Neural cell (in vitro differentiated cells): ENCODE measurements around the gene OR6N2.

GRCh38 chr1:156725345-156726511 is 2.5 kb upstream of the METTL25B start:
- RAMPAGE, long total RNA = no peak

- RAMPAGE, long total RNA = no peak
Measured at GRCh38 chr1:156746976-156747778, 4.3 kb downstream of the HDGF start.

DNA sequence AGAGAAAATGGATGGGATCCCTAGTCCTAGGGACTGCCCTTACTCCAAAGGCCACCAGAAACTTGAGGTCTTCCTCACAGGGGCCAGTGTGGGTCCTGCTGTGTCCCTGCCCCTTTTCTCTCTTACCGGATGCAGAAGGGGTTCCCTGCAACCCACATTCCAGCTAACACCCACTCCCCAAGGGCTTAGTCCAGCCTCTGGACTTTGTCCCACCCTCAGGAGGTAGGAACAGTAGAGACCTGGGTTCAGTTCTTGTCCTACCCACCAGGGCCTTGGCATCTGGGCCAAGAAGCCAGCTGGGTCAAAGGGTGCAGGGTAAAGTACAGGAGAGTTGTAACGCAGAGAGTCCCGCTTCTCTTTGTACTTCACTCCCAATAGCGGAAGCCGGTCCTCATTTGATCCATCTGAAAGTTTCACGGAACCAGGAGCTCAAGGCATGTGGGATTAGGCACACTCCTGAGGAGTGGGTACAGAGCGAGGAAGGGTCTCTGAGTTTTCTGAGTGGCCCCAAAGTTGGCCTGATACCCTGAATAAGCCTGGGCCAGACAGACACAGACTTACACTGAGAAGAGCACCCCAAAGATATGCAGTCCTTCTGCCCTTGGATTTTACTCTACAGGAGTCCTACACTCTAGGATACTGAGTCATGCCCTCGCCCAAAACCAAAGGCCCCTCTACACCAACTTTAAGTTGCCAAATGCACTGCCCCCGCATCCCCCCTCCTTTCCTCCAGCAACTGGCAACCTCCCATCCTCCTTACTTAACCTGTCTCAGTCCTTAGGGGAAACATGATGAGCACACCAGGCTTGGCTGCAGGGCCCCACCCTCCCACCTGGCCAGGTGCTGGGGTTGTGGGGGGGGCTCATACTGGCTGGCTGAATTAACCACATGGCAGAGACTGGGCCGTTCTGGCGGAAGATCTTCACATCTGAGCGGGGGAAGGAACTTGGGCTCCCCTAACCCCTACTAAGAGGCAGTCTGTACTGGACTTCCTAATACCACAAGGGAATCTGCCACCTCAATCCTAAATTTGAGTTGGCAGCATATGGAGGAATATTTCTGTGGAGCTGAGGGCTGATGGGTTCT is 1.5 kb downstream of the HDGF start:
- RAMPAGE, long total RNA = no peak

DNA sequence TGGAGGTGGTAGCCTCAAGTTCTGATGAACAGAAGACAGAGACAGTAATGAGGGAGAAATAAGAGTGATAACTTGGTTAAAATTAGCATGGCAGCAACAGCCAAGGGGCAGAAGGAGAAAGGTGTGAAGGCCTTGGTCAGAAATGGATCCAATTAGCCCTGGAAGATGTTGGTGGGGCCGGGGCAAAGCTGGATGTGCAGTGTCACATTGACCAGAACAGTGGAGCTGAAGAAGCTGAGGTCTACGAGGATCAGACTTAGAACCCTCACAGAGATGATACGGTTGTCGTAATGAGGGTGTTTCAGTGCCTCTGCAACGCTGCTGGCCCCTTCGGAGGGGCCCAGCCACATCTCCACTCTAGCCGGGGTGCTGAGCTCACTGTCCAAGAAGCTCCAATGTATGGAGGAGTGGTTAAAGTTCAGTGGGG is 14.2 kb downstream of the SH2D2A start:
- RAMPAGE, long total RNA = no peak

- RAMPAGE, long total RNA = no peak
Measured at GRCh38 chr1:156848659-156849100, 10.2 kb downstream of the INSRR start.

GRCh38 chr1:157025950-157026421 is 19.6 kb downstream of the ARHGEF11 start:
- RAMPAGE, long total RNA = no peak

DNA sequence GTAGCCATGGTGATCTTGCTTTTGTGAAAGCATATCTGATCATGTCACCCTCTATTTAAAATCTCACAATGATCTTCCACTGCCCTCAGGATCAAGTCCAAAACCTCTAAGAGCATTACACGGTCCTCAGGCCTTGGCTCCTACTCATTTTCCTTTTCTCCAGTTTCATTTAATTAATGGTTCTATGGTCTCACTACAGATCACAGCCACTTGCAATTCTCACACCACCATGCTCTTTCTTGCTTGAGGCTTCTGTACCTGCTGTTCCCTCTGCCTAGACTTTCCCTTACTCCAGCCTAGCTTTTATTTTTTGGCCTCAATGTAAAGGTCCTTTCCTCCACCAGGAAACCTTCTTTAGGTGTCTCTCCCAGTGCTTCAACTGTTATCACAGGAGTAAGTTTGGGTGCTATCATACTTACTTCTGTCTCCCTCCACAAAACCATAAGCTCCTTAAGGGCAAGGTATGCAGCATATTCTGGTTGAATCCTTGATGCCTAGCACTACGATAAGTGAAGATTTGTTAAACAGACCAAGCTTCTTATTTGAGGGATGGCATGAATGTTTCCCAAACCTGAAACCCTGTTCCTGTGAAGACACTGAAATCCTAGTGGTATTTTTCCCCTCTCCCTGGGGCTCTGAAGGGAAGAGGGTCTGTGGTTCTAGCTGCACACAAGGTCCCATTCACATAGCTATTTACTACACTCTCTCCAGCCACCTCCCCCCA is 11.9 kb downstream of the ARHGEF11 start:
- RAMPAGE, long total RNA = no peak

- RAMPAGE, long total RNA = no peak
Measured at GRCh38 chr1:157274654-157275990, 136.9 kb upstream of the ETV3 start.

- RAMPAGE, long total RNA = no peak
Measured at GRCh38 chr1:157965839-157966433, 27.5 kb upstream of the KIRREL1 start.

DNA sequence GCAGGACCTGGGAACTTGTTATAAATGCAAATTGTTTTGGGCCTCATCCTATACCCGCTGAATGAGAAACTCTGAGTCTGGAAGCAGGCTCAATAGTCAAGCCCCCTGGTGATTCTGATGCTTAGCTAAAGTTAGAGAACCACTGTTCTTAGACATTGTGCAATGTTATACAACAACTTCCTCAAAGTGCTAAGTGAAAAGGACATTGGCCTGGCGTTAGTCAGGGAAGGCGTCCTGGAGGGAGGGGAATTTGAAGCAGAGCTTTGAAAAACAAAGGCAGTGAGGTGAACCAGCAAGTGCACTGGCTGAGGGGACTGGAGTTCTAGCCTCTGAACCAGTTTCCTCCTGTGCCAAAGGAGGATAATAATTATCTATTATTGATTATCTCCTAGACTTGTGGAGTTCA is 5.1 kb downstream of the CD1D start:
- RAMPAGE, long total RNA = no peak

DNA sequence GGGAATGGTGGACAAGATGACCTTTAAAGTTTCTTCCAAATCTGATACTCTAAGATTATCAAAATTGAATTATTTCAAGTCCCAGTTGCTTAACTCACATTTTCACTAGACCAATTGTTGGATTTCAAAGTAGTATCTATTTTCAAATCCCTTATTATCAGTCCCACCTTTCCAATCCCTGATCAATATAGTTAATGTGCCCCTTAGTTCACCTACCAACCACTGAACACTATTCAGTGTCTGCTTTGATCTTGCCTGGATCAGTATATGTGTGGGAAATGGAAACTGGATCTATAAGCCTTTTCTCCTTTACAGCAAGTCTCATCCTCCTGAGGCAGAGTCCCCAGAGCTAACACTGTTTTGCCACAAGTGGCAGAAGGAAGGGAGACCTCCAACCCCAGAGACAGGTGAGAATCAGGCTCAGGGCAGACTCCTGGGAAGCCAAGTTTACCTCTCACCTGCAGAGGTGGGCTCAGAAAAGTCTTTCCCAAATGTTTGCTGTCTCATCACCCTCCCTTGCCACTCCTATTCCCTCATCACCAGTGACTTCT is at the start of gene OR6N2:
OR6N2 (minus strand) TSS at position 251 of the 551 bp plus-strand sequence.
- RAMPAGE, long total RNA = no peak

GRCh38 chr1:159014592-159015277 is 5.0 kb downstream of the IFI16 start:
- RAMPAGE, long total RNA = no peak

DNA sequence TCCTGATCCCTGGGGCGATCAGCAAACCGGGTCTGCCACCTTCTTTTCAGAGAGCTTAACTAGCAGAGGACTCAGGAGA is 93 bp downstream of the AIM2 start:
- RAMPAGE, long total RNA = no peak

DNA sequence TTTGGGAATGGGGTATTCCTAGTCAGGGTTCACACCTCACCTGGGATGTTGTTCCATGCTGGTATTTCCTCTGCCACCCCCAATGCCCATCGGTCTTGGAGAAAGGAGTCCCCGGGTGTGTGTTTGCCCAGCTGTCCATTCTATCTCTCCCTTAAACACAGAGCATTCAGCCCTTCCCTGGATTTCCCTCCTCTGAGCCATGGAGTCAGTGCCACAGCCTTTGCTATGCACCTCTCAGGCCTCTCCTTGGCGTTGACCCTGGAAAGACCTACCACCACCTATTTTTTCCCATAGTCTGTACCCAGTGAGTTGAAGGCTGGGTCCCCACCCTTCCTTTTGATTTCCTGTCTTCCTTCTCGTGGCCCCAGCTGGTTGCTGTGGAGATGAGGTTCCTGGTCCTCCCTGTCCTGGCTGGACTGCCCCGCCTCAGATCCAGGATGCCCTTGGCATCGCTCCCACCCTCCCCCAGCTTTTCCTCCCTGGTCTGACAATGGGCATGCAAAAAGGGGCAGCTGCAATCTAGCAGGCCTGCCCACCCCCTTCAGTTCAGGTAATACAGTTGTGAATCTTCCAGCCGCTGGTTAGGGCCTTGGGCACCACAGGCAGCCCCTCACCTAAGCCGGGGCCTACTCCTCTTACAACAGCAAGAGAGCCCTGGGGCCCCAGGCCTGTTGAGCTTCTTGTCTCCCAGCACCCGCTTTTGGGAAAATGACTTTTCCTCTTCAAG is 2.3 kb upstream of the ACKR1 start:
- RAMPAGE, long total RNA = no peak

DNA sequence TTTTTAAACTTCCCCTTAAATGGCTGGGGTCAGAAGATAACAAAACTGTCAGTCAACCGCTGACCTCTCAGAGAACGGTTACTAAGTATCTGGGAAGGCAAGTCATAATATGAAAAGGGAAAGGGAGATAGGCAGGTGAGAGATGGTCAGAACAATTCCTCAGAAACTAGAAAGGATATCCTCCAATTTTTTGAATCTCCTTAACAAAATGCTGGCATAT is 20.6 kb upstream of the OR10J5 start:
- RAMPAGE, long total RNA = no peak

DNA sequence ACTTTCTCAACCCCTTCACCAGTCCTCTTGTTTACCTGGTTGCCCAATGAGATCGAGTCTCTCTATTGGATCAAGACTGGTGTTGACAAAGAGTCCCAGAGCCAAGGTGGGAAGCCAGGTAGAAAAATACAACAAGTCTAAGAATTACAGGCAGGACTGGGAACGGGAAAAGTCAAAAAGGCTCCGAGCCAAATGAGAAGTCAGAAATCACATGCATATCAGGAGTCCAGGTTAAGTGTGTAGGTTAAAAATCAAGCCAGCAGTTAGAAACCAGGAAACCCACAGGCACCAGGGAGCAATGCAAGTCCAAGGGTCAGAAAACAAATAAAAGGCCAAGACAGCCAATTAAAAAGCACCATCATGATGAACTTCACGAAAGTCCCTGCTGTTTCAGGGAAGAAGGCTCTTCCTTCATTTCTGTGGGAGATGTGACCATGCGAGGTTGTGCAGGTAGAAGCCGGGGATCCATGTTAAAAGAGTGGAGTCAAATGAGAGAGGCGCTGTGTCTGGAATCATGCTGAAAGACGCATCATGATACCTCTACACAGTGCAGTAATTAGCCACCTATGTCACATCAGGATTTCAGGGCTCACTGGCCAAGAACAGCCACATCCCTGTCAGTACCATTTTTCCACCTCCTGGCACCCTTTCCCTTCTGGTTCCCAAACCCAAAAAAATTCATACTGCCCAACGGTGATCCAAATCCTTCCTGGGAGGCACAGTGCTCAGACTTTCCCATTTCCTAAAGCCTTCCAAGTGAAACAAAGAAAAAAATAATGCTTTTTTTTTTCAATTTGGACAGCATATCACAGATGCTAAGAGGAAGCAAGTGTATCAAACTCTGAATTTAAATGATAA is 27.1 kb upstream of the DUSP23 start:
- RAMPAGE, long total RNA = no peak

GRCh38 chr1:159829206-159829508 is 2.5 kb downstream of the SLAMF8 start:
- RAMPAGE, long total RNA = no peak

DNA sequence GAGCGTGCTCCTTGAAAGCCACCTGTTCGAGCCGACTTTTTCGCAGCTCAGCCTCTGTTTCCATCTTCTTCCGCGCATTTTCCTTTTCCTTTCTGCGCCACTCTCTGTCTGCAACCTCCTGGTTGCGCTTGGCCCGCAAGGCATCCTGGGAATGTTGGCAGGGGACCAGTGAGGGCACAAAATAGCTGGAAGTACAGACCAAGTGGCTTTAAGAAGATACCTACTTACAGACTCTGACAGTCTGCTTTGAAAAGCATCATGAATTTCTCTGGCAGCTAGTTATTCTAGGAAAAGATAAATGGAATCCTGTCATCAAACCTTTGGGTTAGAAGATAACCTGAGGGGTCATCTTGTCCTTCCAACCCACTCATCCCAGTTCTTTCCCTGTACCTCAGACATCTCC is 14.1 kb upstream of the VSIG8 start:
- RAMPAGE, long total RNA = no peak

DNA sequence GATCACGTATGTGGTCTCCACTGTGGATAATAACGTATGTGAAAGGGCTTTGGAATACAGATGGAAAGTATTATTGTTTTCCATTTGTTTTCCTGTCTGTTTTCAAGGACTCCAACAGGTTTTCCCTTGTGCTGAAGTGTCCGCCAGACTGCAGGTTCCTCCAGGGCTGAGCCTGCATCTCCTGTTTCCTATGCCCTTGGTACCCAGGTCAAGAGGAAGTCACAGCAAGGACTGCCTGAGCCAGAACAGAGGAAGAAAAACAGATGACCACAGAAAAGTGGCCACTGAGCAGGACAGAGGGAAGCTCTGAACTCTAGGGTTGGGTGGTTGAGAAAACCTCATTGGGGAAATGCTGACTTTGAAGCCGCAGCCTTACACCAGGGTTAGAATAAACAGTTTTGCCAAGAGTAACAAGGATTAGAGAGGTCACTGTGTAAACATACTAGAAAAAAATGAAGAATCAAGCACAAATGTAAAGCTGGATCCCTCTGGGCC is 3.9 kb downstream of the CFAP45 start:
- RAMPAGE, long total RNA = no peak

- RAMPAGE, long total RNA = no peak
Measured at GRCh38 chr1:159914532-159915184, 10.6 kb downstream of the TAGLN2 start.